Bile duct (tissue), 1 donor: ENCODE measurements around a stretch of chr2.

GRCh38 chr2:74891111-74892127 is 57.5 kb downstream of the HK2 start:
- PRO-cap, result no peak

- PRO-cap, result no peak
Measured at GRCh38 chr2:75428761-75429030, 132.0 kb downstream of the EVA1A start.

GRCh38 chr2:75602568-75603135 is 41.9 kb upstream of the EVA1A start:
- PRO-cap, result no peak

DNA sequence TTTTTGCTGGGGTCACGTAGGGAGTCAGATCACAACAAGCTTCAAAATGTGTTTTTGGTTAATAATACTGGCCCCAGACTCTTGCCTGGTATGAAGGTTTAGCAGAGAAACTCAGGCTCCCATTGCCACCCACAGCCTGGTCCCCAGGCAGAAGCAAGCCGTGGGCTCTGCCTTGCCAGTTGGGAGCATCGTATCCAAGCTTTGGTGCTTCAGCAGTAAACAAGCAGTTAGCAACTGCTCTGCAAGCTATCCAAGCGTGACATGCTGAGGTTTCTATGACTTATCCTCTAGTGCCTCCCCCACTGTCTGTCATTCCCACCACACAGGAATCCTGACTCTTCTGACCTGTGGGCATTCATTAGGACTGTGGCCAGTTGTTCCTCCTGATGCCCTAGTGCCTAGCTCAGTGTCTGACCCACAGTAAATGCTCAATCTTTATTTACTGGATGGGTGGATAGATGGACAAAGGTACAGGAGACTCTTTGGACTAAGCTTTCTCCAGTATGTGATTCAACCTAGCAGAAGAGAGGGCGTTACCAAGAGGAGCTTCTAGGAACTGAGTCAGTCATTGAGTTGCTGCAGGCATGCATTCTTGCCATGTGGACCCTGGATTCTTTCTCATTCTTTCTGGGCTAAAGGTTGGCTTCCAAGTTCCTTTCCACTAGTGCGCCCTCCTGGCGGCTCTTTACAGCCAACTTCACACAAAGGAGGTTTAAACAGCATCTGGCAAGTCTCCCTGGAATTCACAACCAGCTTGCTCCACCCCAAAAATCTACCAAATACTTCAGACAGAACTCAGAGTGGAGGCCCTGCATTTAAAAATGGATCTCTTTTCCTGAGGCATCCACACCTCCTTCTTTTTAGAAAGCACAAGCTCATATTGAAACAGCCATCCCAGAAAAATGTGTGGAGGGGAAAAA is 40.6 kb upstream of the MRPL19 start:
- PRO-cap, result no peak

DNA sequence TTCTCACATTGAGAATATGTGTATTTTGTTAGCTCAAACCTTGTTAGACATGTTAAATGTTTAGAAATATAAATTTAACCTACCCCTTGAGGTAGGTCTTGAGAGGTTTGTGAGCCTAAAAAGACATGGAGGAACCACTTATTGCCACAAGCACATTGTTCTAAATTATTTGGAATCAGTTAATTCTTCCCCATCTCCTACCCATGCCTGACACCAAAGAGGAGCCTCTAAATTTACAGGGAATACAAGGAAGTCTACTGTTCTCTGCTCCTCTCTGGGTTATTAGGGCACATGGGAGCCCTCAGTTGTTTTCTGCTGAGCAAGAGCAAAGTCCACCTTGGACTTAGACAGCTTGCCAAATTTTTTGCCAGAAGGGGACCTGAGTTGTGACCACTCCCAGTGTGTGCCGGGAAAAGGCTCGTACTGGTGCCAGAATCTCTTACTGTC is 324 bp upstream of the REG1A start:
- PRO-cap, result no peak

GRCh38 chr2:79158190-79158497 is 1.4 kb downstream of the REG3A start:
- PRO-cap, result no peak

GRCh38 chr2:80305773-80306302 is 1.3 kb upstream of the LRRTM1 start:
- PRO-cap, result unidirectional peak, minus-strand start at chr2:80305982

DNA sequence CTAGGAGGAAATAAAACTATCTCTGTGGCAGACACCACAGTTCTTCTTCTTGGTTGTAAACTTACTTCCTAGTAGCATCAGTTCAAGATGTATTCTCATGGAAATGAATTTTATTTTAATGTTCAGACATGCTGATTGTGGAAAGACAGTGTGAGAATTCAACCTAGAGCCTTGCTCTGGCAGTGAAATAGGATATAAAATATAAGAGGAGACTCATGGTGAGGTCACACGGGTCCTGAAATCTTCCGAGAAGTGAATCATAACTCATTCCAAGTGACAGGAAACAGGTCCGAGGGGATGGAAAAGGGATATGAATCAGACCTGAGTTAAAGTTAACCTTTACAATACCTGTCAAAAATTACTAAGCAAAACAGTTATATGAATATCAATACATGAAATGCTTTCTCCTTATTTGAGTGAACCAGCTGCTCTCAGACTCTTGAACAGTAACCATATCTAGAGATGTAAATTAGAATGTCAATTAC is 185.2 kb upstream of the LRRTM1 start:
- PRO-cap, result no peak

- PRO-cap, result unidirectional peak, minus-strand start at chr2:81015874
Measured at GRCh38 chr2:81015765-81016158, 711.2 kb upstream of the LRRTM1 start.

DNA sequence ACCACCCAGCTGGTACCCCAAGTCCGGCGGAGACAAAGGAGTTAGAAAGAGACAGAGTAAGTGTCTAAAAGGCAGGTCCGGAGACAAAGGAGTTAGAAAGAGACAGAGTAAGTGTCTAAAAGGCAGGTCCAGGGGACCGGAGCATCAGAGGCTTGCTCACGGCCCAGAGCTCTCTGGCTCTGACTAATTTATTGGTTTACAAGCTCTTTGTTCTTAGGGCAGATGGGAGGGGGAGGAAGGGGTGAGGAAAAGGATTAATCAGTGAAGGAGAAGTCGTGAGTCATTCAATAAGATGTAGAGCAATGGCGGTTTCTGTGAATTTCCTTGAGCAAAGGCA is 999.9 kb upstream of the LRRTM1 start:
- PRO-cap, result no peak

DNA sequence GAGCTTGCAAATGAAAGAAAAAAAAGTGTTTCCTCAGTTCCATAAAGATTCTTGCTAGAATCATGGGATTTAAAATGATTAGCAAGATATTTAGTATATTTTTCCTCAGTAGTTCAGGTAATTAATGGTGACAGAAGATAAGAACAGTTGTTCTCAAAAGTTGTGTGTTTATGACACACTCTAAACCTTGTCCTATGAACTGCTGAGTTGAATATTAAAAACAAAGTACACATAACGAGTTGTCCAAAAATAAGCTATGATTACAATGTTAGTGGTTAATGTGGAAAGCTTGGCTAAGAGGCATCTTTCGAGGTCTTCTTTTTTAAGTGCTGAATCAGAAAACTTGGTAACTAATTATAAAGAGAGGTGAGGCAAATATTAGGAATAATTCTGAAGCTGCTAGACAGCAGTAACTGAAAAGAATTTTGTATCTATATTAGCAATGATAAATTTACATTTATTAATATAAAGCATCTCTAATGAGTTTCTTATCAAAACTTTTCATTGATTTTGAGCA is 1088.7 kb downstream of the SUCLG1 start:
- PRO-cap, result no peak

DNA sequence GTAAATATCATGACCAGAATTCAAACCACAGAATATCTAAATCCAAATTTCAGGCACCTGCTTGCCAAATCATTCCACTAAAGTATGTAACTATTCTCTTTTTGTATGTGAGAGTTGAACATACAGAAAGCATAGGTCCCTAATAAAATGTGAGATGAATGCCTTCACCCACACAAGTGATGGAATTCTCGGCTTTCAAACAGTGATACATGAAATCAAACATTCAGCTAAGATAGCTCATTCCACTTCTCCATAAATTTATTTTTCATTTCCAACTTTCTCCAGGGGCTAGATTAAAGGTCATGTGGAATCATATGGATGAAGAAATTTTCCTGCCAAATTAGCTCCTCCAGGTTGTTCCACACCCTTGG is 721.6 kb downstream of the SUCLG1 start:
- PRO-cap, result no peak

DNA sequence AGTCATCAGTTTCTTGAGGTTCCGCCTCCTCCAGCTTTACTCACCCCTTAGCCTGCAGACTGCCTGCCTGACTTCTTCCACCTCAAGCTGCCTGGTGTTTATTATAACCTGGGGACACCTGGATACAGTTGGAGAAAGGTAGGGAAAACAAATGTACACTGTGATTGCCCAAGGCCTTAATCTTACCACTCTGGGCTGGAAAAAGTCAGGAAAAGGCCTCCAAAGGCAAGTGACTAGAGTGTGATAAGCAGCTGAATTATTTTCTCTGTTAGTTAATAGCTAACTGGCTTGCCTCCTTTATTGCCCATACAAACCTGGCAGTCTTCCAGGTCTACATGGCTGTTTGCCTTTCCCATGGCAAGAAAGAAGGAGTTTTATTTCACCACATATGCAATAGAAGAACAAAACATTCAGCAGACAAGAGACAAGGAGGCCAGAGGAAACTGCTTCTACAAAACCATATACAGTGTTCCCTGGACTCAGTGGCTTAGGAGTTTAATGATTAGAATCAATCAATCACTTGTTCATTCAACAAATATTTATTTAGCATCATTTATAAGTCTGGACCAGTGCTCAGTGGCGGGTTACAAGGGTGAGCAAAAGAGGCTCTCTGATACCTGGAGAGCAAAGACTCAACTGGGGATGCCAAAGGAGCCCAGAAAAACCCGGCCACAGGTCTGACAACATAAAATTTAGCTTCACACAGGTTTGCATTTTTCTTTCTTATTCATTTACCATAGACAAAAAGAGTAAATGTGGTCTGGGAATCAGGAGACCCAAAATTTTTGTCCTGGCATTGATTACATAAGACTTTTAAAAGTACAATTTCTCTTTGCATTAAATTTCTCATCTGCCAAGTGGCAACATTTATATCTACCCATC is 27.5 kb upstream of the SUCLG1 start:
- PRO-cap, result no peak

DNA sequence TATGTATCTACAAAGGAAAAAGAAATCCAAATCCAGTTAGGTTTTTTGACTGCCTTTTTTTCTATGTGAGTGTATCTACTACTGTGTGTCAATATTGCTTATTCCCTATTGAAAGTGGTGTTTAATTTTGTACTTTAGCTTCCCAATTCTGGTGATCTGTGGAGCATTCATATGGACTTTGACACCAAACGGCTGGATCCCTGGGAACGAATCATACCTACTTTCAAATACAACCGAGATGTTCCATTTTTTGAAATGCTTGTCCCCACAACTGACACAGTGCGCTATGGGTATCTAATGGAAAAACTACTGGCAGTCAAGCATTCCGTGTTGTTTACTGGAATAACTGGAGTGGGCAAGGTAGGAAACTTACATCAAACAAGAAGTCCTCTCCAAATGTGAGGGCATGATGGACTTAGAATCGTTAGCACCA is 152.9 kb downstream of the DNAH6 start:
- PRO-cap, result no peak

DNA sequence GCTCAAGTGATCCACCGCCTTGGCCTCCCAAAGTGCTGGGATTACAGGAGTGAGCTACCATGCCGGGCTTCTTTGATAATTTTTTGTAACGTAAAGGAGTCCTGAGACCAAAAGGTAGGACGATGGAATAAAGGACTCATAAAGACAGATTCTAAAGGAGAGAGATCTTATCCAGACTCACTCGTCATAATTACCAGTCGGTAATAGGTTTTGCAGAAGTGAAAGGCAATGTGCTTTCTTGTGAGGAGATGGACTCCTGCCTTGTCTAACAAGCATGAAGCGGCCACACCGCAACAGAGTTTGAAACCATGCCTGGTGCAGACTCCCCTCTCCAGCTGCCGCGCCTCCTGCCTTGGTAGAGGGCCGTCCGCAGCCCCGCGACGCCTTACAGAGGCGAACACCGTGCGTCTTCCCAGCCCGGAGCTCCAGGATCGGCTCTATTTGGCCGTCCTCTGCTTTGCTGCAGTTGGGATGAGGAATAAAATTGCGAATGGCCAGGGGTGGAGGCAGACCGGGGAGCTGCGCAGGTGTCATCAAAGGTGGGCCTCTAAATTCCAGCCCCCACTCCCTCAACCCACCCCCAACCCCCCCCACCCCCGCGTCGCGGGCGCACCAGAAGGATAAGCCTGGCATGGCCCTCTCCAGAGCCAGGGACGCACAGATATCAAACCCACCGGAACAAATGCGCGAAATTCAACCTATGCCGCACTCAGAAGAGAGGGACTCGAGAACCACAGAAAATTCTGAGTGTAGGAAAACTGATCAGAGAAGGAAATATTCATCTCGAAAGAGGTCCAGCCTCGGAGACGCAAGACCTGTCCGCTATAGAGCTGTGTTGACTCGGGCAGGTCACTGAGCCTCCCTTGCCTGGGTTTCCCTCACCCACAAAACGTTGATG is 1.2 kb downstream of the TRABD2A start:
- PRO-cap, result no peak

GRCh38 chr2:84888737-84889403 is 8.0 kb upstream of the TRABD2A start:
- PRO-cap, result no peak

- PRO-cap, result bidirectional peak, plus-strand start at chr2:84904982, minus-strand start at chr2:84904926
Measured at GRCh38 chr2:84904580-84905081, 825 bp upstream of the TMSB10 start.

GRCh38 chr2:84945884-84946966 is 24.7 kb upstream of the KCMF1 start:
- PRO-cap, result no peak

- PRO-cap, result no peak
Measured at GRCh38 chr2:85139295-85140351, 6.4 kb downstream of the TCF7L1 start.

- PRO-cap, result no peak
Measured at GRCh38 chr2:85276441-85276894, 51.3 kb downstream of the TGOLN2 start.